Islet of Langerhans (tissue), 1 donor: ENCODE results near the gene CDC123.

DNA sequence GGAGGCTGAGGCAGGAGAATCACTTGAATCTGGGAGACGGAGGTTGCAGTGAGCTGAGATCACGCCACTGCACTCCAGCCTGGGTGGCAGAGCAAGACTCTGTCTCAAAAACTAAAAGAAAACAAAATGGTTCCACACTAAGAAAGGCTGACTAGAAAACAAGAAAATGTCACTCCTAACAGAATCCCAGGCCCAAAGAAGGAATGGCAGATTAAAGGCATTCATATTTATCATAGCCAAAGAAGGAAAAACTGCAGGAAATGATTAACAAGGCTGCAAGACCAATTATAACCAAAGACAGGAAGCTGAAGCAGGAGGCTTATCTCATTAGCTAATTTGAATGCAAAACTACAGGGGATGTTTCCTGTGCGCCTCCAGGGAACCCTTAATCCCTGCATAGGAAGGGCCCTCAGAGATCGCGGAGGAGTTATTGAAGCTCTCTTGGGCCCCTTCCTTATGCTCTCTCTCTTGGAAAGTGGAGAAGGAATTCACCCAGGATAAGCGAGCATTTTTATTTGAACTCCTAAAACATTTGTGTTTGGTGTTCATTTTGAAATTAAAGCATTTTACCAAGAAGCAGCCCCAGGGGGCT lies 24.3 kb upstream of the PROSER2 start:
- RRBS, result no CpG with 5 or more reads among the region's 6 CpGs

- RRBS, result 83% methylated on average over 1 of the region's 18 CpGs
Measured at GRCh38 chr10:11894985-11895560, 71.9 kb downstream of the PROSER2 start.

GRCh38 chr10:11898048-11899008 lies 75.2 kb downstream of the PROSER2 start:
- RRBS, result no CpG with 5 or more reads among the region's 23 CpGs

DNA sequence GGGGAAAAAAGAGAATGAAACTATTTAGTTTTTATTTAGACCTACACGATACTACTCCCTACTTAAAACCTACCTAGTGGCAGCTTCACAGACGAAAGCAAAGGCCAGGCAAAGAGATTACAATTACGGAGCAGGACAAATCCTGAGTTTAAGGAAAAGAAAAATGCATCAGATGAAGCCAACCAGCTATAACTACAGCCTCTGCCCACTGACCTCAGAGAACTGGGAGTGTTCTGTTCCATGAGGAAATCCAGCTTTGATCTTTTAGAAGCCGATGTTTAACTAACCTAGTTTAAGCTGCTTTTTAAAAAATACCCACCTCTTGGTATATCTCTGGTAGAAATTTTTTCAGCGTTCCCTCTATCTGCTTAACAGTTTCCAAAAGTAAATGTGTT lies 3.0 kb upstream of the UPF2 start:
- RRBS, result no CpG with 5 or more reads among the region's 5 CpGs

- RRBS, result no CpG with 5 or more reads among the region's 7 CpGs
Measured at GRCh38 chr10:12193046-12193747, 2.5 kb downstream of the NUDT5 start.

DNA sequence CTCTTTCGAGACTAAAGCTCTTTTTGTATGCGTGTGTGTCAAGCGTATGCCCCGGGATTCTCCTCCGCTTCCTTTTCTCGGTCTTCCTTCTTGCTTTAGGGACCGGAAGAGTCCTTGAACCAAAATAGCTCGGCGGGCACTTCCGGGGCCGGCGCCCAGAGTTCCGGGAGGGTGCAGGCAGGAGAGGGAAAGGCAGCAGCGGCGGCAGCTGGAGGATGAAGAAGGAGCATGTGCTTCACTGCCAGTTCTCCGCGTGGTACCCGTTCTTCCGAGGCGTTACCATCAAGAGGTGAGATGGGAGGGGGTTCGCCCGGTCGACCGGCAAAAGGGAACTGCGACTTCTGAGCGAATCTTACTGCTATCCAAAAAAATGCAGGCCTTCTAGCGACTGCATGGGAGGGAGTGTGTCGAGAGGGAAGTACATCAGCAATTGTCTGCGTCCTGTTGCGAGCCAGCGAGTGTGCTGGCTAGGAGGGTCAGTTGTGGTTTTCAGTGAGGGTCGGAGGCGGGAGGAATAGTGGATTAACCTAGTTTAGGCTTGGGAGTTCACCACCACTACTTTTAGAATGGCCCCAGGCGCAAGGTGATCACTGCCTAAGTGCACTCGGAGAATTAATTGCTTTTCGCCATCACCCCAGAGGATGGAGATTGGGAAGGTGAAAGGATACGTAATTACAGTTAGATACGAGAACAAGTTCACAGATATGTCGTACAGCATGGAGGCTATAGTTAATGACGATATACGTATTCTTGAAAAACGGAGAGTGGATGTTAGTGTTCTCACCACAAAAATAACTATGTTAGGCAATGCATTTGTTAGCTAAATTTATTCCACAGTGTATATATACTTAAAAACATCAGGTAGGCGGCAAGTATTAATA lies at the start of gene CDC123:
CDC123 (plus strand) TSS at position 158 of the 881 bp plus-strand sequence.
- RRBS, result 8% methylated on average over 7 of the region's 43 CpGs

- RRBS, result no CpG with 5 or more reads among the region's 9 CpGs
Measured at GRCh38 chr10:12351319-12351859, 2.0 kb downstream of the CAMK1D start.

DNA sequence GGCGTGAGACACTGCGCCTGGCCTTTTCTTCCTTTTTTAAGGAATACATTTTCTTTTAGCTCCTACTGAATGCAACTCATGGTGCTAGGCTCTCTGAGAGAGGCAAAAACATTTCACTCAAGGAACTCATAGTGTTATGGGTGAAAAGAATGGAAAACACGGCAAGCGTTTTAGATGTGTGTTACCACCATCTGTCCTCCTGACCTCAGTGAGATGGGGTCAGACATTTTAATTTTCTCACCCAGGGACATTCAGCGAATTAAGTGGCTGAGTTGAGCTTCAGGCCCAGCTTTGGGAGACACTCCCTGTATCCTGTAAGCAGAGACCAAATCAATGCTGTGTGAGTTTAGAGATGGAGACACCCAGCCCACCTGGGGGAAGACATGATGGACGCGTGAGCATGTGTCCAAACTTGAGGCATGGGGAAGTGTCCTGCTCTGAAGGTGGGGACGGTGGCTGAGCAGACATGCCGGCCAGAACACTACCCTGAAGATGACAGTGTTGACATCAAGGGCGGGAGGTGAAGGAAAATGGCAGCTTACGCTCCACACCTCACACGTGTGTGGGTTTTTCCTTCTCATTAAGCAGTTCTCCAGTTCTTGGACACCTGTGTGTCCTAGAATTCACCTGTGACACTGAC lies 44.1 kb downstream of the CAMK1D start:
- RRBS, result no CpG with 5 or more reads among the region's 12 CpGs

GRCh38 chr10:12456769-12457139 lies 107.4 kb downstream of the CAMK1D start:
- RRBS, result no CpG with 5 or more reads among the region's 5 CpGs

GRCh38 chr10:12529689-12530596 lies 180.6 kb downstream of the CAMK1D start:
- RRBS, result no CpG with 5 or more reads among the region's 14 CpGs

DNA sequence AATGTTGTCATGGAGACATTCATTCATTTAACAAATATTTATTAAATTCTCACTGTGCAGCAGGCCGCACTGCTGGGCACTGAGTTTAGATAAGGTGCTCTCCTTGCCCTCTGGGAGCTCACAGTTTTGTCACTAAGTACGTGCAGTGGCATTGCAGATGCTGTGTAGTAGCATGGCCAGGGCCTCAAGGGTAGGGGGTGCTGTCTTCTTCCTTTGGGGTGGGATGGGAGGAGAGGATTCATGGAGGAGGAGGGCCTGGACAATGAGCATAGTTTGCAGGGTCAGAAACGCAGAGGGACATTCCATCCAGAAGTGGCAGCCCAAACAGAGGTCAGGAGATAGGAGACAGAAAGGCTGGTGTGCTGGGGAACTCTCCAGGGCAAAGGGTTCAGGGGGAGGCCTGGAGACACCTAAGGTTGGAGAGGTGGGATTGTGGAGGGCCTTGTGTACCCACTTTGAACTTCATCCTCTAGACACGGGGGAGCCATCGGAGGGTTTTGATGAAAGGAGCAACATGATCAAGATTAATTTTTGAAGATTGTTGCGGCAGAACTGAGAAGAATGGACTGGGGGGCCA lies 207.0 kb downstream of the CAMK1D start:
- RRBS, result no CpG with 5 or more reads among the region's 6 CpGs

- RRBS, result no CpG with 5 or more reads among the region's 8 CpGs
Measured at GRCh38 chr10:12707268-12708051, 294.1 kb downstream of the CCDC3 start.

GRCh38 chr10:12783251-12783665 lies 218.3 kb downstream of the CCDC3 start:
- RRBS, result no CpG with 5 or more reads among the region's 12 CpGs

- RRBS, result no CpG with 5 or more reads among the region's 2 CpGs
Measured at GRCh38 chr10:13091982-13092181, 8.1 kb upstream of the OPTN start.

- RRBS, result no CpG with 5 or more reads among the region's 13 CpGs
Measured at GRCh38 chr10:13136982-13137403, 24.4 kb upstream of the MCM10 start.

DNA sequence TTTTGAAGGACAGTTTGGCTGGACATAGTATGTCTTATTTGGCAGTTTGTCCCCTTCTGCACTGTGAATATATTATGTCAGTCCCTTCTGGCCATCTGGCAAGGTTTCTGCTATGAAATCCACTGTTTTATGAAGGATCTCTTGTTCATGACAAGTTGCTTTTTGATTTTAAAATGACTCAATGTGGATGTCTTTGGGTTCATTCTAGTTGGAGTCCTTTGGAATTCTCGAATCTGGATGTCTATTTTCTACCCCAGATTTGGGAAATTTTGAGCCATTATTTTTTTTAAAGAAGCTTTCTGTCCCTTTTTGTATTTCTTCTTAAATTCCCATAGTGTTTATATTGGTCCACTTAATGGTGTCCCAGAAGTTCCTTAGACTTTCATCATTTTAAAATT lies 21.6 kb upstream of the MCM10 start:
- RRBS, result no CpG with 5 or more reads among the region's 1 CpG

- RRBS, result no CpG with 5 or more reads among the region's 7 CpGs
Measured at GRCh38 chr10:13340555-13340988, 7.5 kb downstream of the SEPHS1 start.

DNA sequence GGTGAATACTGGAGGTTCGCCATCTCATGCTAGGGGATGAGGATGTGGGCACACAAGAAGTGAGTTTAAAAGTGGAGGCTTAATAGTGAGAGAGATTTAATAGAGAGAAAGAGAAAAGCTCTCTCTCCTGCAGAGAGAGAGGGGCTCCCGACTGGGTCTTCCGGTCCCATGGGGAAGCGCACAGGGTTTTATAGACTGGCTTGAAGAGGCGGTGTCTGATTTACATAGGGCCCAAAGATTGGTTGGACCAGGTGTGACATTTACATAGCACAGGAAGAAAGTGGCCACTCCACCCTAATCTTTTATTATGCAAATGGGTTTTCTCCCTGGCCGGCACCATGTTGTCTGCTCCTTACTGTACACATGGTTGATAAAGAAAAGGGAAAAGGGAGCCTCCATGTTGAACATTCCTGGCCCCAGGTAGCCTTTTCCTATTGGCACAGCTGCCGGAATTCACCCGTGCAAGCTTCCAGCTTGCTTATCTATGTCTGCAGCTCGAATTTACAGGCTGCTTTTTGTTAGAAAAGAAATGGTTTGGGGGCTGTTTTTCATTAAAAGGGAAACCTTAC lies 52.4 kb upstream of the SEPHS1 start:
- RRBS, result no CpG with 5 or more reads among the region's 9 CpGs

DNA sequence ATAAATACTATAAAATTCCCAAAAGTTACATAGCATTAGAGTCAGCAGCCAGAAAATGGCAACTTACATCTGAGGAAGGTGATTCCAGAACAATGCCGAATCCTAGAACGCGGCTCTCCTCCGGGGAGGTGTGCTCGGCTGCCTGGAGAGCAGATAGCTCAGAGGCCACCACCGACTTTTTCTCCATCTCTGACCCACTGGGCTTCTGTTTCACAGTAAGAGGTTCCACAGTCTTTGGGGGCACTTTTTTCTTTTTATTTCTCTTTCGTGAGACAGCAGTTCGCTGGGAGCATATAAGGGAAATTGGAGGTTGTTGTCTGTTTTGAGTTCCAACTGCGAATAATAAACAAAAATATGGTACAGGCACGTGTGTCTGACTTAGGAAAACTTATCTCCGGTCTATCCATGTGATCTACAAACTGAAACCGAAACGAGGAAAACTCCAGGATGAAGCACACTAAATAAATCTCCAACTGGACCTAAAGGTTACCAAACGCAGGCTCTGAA lies 36.2 kb downstream of the BEND7 start:
- RRBS, result no CpG with 5 or more reads among the region's 14 CpGs

DNA sequence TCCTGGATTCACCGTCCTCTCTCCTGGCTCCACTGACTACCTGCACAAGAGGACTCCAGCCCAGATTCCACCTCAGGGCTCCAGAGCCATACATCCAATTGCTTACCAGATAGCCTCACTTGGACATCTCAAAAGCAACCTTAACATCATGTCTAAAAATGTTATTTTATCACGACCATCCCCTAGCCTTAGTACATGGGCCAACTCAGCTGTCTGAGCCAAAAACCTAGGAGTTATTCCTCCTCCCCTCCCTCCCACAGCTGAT lies 15.6 kb downstream of the BEND7 start:
- RRBS, result no CpG with 5 or more reads among the region's 2 CpGs